AG10803 (cell line): ENCODE measurements around the gene COX5A.

DNA sequence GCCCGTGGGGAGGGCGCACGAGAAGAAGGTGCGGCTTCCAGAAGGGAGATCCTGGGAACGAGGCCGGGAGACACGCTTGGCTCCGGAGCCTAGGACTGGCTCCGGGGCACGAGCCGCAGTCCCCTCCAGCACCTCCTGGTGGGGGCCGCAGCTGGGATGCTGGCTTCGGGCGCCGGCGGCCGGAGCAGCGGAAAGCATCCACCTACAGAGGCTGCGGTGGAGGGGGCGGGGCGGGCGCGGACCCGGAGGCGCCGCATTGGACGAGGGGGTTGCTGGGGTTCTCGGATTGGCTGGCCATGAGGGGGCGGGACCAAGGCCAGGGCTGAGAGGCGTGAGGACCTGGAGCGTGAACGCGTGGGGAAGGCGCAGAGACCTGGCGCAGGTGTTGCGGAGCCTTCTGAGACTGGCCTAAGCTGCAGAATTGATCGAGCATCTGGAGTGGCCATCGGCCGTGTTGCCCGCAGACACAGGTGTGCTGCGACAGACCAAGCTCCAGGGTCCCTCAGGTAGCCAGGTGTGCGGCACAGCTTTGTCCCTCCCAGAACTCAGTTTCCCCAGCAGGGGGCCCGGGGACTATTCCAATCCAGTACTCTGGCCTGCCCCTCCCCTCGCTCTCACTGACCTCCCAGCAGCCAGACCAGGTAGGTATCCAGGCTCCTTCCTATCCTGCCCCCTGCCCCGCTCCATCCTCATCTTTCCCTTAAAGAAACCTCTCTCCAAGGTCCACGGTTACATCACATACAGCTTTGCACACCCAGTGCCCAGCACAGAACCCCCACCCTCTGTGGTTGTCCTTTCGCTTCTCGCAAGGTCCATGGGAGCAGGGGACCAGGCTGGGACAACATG, 7.0 kb upstream of the CYP11A1 start:
- RRBS = 2% methylated on average over 21 of the region's 48 CpGs

GRCh38 chr15:74409772-74410198, 24.0 kb downstream of the SEMA7A start:
- RRBS = 86% methylated on average over 3 of the region's 11 CpGs

GRCh38 chr15:74610078-74610977, 5.3 kb upstream of the CLK3 start:
- RRBS = no CpG with 5 or more reads among the region's 9 CpGs

DNA sequence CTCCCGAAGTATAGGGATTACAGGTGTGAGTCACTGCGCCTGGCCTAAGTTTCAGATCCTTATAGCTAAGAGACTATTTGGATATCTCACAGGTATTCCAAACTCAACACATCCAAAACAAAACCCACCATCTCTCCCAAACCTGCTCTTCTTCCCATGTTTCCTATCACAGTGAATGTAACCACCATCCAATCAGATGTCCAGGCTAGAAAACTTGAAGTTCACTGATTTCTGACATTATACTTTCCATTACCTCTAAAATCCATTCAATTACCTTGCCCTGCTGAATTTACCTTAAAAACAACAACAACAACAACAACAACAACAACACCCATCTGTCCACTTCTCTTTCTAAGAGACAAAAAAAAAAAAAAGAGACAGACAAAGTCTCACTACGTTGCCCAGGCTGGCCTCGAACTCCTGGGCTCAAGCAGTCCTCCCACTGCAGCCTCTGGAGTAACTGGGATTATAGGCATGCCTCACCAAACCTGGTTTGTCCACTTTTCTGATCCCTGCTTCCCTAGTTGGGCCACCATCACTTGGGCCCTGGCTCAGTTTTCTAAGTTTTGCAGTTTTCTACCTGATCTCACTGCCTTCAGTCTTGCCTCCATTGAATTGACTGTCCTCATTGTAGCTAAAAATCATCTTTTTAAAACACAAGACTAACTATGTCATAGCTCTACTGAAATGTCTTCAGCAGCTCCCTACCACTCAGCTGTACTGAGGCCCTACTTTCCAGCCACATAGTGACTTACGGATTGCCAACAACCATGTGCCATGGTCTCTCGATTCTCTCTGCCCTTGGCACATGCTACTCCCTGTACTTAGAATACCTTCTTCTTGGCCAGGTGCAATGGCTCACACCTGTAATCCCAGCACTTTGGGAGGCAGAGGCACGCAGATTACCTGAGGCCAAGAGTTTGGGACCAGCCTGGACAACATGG, 23.2 kb downstream of the CLK3 start:
- RRBS = no CpG with 5 or more reads among the region's 7 CpGs

- RRBS = no CpG with 5 or more reads among the region's 3 CpGs
Measured at GRCh38 chr15:74653299-74653859, 37.7 kb downstream of the CLK3 start.

DNA sequence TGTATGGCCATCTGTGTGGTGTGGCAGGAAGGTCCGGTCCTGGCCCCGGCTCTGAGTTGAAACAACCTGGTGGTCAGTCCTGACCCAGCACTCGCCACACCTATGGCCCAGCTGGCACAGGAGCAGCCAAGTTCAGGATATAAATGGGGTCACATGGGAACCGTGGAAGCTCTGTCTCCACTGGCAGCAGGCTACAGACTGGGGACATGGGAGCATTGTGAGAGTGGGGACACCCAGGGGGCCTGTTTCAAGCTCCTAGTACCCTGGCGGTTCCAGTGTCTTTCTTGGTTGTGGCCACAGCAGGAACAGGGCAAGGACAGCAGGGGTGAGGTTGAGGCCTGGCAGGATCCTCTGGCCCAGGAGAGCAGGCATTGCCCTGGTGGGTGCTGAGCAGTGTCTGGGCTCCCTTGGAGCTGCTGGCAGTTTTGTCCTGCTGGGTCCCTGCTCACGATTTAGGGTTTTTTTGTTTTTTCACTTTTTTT, 1.9 kb downstream of the CSK start:
- RRBS = 23% methylated on average over 1 of the region's 6 CpGs

GRCh38 chr15:74789921-74790992, 8.4 kb downstream of the CSK start:
- RRBS = 83% methylated on average over 1 of the region's 16 CpGs

- RRBS = no CpG with 5 or more reads among the region's 18 CpGs
Measured at GRCh38 chr15:74795181-74796331, 13.7 kb downstream of the CSK start.

- RRBS = no CpG with 5 or more reads among the region's 8 CpGs
Measured at GRCh38 chr15:74803816-74804794, 8.5 kb upstream of the LMAN1L start.

- RRBS = 4% methylated on average over 8 of the region's 24 CpGs
Measured at GRCh38 chr15:74843437-74843883, 504 bp upstream of the ULK3 start.

- RRBS = under 1% methylated on average over 46 of the region's 103 CpGs
Measured at GRCh38 chr15:74937261-74938335, at the start of gene COX5A. TSS of gene COX5A (minus strand) at chr15:74938073.

GRCh38 chr15:75073185-75073542, 49.8 kb downstream of the PPCDC start:
- RRBS = no CpG with 5 or more reads among the region's 3 CpGs

GRCh38 chr15:75212659-75213563, 11.2 kb downstream of the C15orf39 start:
- RRBS = no CpG with 5 or more reads among the region's 12 CpGs

- RRBS = no CpG with 5 or more reads among the region's 6 CpGs
Measured at GRCh38 chr15:75386076-75386399, 17.6 kb upstream of the MAN2C1 start.

DNA sequence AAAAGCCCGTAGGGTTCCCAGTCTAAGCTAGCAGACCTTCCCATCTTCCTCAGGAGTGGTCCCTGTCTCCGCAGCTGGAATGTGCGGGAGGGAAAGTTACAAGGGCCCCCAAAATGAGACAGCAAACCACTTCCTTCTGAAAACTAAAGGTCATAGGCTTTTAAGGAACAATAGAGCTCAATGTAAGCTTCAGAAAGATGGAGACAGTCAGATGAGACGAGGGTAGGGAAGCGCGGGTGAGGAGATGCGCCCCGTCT, 1.3 kb downstream of the PTPN9 start:
- RRBS = no CpG with 5 or more reads among the region's 8 CpGs

DNA sequence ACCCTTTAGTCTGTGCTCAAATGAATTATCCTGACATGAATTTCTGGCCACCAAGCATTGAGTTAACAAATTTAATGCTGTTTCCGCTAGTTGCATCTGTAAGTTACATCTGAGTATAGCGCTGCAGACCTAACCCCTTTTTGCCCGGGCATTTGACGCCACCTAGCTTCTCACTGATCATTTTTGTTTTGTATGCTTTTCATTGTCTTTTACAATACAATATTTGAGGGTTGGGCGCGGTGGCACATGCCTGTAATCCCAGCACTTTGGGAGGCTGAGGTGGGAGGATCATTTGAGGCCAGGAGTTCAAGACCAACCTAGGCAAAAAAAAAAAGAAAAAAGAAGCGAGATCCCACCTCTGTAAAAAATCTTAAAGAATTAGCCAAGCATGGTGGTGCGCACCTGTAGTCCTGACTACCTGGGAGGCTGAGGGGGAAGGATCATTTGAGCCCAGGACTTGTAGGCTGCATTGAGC, 915 bp upstream of the IMP3 start:
- RRBS = no CpG with 5 or more reads among the region's 8 CpGs

GRCh38 chr15:75673982-75674553, 26.4 kb downstream of the SNX33 start:
- RRBS = no CpG with 5 or more reads among the region's 8 CpGs

GRCh38 chr15:75682331-75683034, 30.2 kb downstream of the CSPG4 start:
- RRBS = 91% methylated on average over 6 of the region's 37 CpGs

GRCh38 chr15:75696130-75696752, 16.4 kb downstream of the CSPG4 start:
- RRBS = no CpG with 5 or more reads among the region's 14 CpGs

DNA sequence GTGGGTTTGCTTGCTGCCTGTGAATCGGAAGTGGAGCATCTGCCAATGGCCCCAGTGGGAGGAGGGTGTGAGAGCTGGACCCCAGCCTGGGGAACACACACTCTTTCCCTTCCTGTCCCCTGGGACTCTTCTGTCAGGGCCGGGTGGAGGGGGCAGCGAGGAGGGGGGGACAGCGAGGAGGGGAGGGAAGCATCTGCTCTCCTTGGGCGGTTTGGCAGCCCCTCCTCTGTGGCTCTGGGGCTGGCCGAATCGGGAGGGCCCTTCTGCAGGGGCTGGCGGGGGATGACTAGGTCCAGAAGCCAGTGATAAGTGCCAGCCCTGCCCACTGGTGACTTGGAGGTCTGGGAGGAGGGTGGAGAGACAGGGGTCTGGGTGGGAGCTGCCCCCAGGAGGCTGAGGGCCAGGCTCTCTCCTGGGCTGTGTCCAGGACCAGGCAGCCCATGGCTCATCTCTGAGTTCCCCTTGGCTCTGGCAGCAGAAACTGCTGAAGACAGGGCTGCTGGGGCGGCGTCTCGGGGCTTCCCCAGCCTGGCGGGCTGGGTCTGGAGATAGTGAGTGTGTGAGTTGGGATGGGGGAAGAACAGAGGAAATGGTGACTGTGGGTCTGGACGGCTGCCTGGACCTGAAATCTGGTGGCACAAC, 12.3 kb downstream of the CSPG4 start:
- RRBS = no CpG with 5 or more reads among the region's 13 CpGs